Peripheral blood mononuclear cell (primary cell): Measurements from ENCODE around the genes MGST3, CREG1 and TIPRL.

GRCh38 chr1:164853074-164853414 lies 294.1 kb downstream of the PBX1 start:
- PRO-cap, 8 experiments = no peak in any of the 8 experiments

GRCh38 chr1:165036410-165036702 lies 320.2 kb downstream of the LMX1A start:
- PRO-cap, 8 experiments = no peak in any of the 8 experiments

- PRO-cap, 8 experiments = peak in 8 of 8 experiments; most common plus-strand start chr1:165631273 (in 7); most common minus-strand start chr1:165631115 (in 5)
These were observed at the start of gene MGST3 for GRCh38 chr1:165630640-165631340. TSS of gene MGST3 (plus strand) at chr1:165631234.

DNA sequence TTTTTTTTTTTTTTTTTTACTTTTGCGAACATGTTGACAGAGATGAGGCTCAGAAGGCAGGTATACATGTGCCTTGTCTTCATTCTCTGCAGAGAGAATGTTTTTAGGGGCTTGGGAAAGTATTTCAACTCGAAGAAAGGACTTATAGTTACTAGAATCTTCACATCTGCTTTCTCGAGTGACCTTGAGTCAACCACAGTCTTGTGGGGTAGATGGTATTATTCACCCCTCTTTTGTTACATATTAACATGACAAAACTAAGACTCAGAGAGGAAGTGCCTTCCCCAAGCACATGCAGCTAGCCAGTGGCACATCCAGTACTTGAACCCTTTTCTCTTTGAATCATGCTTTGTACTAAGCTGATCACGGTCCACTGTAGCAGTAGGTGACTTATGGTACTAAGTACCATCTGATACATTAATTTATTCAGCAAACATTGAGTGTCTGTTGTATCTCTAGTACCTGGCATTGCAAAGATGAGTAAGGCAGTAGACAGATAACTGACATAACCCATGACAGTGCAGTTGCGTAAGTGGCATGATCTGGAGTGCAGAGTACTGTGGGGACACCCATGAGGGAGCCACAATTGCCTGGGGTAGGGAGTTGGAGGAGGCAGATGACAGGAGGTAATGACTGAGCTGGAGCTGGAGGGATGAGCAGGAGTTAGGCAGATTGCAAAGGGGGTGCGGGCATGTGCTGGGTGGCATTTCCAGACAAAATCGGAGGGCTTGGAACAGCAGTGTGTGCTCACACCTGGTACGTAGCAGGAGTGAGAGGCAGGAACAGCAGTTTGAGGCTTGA lies 29.7 kb downstream of the UCK2 start:
- PRO-cap, 8 experiments = no peak in any of the 8 experiments

- PRO-cap, 8 experiments = no peak in any of the 8 experiments
These were observed 68.8 kb downstream of the UCK2 start for GRCh38 chr1:165896148-165896770.

GRCh38 chr1:165907684-165908431 lies 80.4 kb downstream of the UCK2 start:
- PRO-cap, 8 experiments = no peak in any of the 8 experiments

DNA sequence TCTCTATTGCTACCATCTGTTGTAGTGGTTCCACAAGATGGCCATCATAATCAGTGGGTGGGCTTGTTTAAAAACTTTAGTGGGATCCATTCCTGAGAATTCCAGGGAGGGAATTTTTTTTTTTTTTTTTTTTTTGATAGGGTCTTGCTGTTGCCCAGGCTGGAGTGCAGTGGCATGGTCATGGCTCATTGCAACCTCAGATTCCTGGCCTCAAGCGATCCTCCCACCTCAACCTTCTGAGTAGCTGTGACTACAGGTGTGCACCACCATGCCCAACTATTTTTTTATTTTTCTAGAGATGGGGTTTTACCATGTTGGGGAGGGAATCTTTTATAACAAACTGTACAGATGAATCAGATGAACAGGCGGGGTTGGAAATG lies 87.3 kb downstream of the UCK2 start:
- PRO-cap, 8 experiments = peak in 4 of 8 experiments; most common plus-strand start position 95 of the sequence (in 4)

DNA sequence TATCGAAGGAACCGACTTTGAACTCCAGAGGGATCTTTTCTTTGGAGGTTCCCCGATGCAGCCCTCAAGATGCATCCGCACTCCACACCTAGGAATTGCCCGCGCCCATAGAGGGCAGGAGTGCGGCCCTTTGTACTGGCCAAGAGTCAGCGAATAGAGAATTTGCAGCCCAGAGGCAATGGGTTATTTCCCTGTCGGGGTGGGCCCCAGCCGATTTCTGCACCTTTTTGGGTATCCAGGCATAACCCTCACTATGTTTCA lies 749 bp downstream of the POGK start:
- PRO-cap, 8 experiments = no peak in any of the 8 experiments

- PRO-cap, 8 experiments = no peak in any of the 8 experiments
These were observed 26.2 kb upstream of the TADA1 start for GRCh38 chr1:166902139-166902771.

DNA sequence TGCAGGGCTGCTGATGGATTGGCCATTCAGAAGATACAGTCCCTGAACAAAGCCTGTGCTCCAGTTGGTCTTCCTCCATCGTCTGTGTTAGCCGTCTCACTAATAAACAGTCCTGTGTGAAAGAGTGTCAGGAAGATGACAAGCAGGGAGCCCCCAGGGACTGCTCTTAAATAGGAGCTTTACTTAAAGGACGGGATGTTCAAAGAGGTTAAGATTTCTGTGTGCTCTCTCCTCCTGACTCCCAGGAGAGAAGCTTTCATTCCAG lies 43.4 kb downstream of the STYXL2 start:
- PRO-cap, 8 experiments = no peak in any of the 8 experiments

GRCh38 chr1:167445931-167446562 lies 72.3 kb downstream of the CD247 start:
- PRO-cap, 8 experiments = peak in 5 of 8 experiments; most common plus-strand start chr1:167446300 (in 2); most common minus-strand start chr1:167446176 (in 1)

GRCh38 chr1:167489343-167490008 lies 28.9 kb downstream of the CD247 start:
- PRO-cap, 8 experiments = peak in 3 of 8 experiments; most common plus-strand start chr1:167489643 (in 2); most common minus-strand start chr1:167489602 (in 3)

- PRO-cap, 8 experiments = peak in 3 of 8 experiments; most common plus-strand start chr1:167511179 (in 1); most common minus-strand start chr1:167510866 (in 1)
These were observed 7.4 kb downstream of the CD247 start for GRCh38 chr1:167510794-167511469.

- PRO-cap, 8 experiments = no peak in any of the 8 experiments
These were observed 3.0 kb downstream of the CD247 start for GRCh38 chr1:167515243-167515894.

DNA sequence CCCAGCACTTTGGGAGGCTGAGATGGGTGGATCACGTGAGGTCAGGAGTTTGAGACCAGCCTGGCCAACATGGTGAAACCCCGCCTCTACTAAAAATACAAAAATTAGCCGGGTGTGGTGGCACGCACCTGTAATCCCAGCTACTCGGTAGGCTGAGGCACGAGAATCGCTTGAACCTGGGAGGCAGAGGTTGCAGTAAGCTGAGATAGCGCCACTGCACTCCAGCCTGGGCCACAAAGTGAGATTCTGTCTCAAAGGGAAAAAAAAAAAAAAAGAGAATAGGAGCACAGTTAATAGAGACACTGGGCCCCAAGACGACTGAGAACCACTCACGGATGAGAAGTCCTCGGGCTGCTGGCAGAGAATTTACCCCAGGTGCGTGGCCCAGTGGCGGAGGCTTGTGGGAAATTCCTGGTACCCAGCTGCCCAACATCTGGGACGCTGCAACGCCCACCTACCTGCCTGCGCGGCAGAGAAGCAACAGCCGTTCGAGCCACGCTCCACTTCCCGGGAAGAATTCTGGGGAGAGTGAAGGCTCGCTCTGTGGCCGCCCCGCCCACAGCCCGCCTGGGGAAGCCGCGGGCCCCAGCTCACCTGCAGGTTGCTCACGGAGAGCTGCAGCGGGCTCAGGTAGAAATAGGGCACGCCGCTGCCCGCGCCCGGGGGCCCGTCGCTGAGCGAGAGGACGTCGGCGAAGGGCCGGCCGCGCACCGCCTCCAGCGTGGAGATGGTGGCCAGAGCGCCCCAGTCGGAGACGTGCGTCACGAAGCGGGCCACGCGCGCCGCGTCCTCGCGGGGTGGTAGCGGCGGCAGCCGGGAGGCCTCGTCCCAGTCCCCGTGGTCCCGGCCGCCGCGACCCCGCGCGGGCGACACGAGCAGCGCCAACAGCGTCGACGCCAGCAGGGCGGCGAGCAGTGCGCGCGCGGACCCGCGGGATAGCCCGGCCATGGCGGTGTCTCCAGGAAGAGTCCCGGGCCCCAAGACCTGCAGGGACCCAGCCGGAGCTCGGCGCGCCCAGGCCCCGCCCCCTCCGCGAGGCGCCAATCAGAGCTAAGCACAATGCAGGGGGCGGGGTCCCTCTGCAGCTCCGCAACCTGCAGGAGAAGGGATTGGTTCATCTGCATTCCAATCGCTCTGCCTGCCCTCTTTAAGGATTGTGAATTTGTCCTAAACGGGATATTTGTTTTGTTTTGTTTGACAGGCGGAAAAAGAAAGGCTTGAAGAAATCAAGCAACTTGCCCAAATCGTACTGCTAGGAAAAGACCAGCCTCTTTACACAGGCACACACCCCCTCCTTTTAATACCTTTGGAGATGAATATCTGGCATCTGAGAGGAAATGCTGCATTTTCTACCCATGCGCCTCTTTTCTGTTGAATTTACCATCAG lies at the start of gene CREG1:
CREG1 (minus strand) TSS at position 969 of the 1,387 bp plus-strand sequence.
- PRO-cap, 8 experiments = peak in 8 of 8 experiments; most common plus-strand start position 747 of the sequence (in 7); most common minus-strand start position 969 of the sequence (in 7)

GRCh38 chr1:167564441-167565128 lies 11.0 kb upstream of the CREG1 start:
- PRO-cap, 8 experiments = no peak in any of the 8 experiments

DNA sequence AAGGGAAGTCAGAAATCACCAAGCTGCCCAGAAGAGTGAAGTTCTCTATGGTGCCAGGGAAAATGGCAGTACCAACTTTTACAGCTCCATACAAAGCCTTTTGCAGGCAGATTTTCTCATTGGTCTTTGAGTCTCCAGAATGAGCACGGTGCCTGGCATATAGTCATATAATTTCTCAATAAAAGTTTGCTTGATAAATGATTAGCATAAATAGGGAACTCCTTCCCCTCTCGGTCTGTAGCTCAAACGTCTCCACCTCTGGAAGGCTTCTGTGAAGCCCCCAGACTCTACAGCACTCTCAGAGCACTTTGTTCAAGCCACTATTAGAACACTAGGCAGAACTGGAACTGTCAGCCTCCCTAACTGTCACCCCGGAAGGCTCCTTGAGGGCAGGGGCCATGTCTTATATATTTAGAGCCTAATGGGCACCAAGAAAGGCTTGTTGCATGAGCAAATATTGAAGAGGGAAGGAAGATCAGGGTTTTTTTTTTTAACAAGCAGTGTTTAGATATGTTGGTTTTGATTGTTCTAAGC lies 3.9 kb downstream of the RCSD1 start:
- PRO-cap, 8 experiments = no peak in any of the 8 experiments

DNA sequence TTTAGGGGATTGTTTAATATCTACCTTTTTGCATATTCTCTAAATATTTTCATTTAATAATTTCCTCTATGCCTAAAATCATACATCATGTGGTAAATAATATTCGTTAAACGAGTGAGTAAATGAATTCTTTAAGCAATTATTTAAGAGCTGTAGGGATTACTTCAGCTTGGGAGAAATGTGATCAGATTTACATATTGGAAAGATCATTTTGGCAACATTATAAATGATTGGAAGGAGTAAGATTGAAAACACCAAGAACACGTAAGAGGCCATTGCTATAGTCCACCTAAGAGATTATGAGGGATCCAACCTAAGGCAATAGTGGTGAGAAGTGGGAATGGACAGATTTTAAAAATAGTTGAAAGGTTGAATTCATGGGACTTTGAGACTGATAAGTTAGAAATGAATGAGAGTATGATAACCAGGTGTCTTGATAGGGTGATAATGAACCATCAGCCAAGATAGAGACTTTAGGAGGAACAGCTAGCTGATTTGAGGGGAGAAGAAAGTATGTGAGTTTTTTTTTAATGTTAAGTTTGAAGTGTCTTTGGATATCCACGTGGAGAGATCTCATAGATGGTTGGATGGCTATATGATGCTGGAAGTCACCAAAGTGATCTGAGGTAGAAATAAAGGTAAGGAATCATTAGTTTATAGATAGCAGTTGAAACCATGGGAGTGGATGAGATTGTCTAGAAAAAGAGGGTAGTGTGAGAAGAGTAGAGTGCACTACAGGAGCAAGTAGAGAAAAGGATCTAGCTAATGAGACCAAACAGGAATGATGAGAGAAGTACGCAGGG lies 89.5 kb upstream of the MPC2 start:
- PRO-cap, 8 experiments = no peak in any of the 8 experiments

- PRO-cap, 8 experiments = no peak in any of the 8 experiments
These were observed 94.0 kb upstream of the MPC2 start for GRCh38 chr1:168030510-168031673.

DNA sequence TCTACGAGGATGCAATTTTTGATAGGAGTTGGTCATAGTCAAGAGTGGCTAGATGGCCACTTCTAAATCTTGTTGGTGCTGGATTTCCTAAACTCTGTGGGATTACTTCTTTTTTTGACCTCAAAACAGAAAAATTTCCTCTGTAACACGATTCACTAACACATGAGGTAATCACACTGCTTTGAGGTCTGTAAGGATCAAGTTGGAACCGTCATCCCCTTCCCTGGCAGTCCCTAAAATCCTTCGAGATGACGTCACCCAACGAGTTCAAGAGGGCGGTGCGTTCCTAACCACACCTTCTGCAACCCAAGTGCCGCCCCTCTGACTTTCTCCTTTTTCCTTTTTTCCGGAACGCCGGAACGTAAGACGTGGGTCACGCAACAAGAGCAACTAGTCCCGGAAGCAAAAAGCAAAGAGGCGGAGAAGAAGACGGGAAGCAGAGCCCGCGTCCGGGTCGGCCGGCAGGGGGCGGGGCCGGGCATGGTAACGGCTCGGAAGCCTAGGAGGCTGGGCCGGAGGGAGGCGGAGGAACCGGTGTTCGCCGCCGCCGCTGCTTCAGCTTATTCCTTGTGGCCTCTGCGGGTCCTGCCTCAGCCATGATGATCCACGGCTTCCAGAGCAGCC lies at the start of gene TIPRL:
TIPRL (plus strand) TSS at position 481 of the 624 bp plus-strand sequence.
- PRO-cap, 8 experiments = peak in 8 of 8 experiments; most common plus-strand start position 412 of the sequence (in 8); most common minus-strand start position 411 of the sequence (in 5)